Occipital lobe (tissue), 2 donors: ENCODE measurements around a stretch of chr10.

DNA sequence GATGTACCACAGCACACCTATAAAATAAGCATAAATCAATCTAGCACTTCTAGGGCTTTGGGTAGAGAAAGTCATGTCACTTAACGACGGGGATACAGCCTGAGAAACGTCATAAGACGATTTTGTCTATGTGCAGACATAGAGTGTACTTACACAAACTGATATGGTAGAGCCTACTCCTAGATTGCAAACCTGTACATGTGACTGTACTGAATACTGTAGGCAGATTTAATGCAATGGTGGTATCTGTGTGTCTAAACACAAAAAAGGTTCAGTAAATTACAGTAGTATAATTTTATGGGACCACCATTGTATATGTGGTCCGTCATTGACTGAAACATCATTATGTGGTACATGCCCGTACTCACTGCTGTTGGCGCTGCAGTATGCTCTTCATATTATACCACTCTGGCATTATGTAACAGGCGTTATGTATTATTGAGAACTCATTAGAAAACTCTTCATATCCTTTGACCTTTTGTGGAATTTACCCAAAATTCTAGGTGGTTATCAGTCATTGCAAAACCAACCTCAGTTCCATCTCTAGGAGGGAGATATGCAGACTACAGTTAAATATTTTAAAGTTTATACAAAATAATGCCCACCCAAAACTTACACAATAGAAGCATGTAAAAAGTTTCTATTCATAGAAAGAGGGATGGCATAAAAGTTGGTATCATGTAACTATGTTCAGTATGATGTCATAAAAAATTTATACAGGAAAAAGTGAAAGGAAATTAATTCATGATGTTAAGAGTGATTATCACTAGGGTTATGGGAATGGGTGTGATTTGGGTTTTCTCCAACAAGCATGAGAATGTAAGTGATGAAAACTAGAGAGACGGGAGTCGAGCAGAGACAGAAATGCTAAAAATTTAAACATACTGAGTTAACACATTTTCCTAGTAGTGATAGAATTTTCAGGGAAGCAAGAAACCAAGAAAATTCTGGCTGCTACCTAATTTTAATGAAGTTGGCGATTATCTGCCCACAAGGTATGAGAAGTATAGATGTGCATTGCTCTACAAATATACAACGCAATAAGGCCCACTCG is 52.9 kb downstream of the GDI2 start:
- RAMPAGE, long total RNA: no peak

GRCh38 chr10:5794543-5795077 is 18.6 kb downstream of the GDI2 start:
- RAMPAGE, long total RNA: no peak

- RAMPAGE, long total RNA: no peak
These were observed 800 bp downstream of the ANKRD16 start for GRCh38 chr10:5888603-5889583.

DNA sequence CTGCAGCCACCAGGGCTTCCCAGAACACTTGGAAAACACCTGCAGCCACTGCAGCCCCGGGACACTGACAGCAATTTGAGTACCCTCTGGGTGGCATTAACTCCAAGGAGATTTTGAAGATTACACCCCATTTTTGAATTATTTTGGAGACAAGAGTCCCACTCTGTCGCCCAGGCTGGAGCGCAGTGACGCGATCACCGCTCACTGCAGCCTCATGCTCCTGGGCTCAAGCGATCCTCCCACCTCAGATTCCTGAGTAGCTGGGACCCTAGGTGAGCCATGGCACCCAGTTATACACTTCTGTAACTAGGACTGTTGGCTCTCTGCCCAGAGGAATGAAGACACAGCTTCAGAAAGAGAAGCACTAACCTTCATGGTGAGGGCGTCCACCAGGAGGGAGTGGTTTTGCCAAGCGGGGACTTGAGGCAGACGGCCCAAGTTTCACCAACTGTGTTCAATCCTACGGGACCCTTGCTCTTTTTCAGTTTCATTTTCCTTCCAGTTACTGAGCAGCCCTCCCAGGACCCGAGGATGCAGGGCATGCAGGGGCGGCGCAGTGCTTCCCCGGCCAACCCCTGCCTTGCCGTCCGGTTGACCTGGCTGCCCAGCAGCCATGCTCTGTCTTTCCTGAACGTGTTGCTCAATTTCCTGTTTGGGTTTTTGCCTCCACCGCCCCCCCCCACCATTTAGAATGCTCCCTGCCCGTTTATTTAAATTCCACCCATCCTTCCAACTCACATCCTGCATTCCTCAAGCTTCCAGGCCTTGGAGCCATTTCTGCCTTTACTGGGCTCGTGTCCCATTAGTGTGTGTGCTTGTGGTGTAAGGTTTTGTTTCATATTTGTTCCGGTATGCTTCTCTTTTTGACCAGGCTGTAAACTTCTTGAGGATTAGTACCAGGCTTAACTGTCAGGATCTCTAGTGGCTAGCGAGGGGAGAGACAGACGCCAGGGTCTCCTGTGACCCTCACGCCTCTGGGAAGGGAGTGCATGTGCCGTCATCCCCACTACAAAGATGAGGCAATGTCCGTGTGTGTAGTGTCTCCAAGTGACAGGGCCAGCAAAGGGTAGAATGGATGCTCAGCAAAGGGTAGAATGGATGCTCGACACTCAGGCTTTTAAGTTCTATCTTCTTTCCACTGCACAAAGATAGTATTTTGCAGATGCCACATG is 31.7 kb downstream of the IL15RA start:
- RAMPAGE, long total RNA: no peak

GRCh38 chr10:6037972-6038691 is 24.0 kb downstream of the IL2RA start:
- RAMPAGE, long total RNA: no peak

- RAMPAGE, long total RNA: no peak
These were observed 8.2 kb downstream of the RBM17 start for GRCh38 chr10:6096893-6097508.

DNA sequence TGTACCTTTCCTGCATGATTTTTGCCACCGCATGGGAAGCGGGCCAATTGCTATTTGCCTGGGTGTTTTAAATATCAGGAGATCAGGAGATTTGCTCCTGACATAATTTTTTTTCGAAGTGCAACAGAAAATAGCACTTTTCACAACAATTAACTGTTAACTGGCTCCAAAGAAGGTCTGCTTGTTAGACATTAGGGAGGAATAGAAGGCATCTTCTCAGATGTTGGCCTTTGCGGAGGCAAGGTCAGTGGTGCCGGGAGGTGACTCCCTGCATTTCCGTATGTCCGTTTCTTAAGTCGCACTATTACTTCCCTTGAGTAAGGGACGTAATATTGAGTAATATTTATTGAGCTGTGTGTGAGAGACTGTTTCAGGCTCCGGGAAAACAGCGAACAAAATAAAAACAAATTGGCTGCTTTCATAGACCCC is 54.7 kb downstream of the RBM17 start:
- RAMPAGE, long total RNA: no peak

GRCh38 chr10:6167707-6168909 is 34.6 kb upstream of the PFKFB3 start:
- RAMPAGE, long total RNA: no peak

- RAMPAGE, long total RNA: no peak
These were observed 31.1 kb downstream of the PFKFB3 start for GRCh38 chr10:6233560-6234572.

DNA sequence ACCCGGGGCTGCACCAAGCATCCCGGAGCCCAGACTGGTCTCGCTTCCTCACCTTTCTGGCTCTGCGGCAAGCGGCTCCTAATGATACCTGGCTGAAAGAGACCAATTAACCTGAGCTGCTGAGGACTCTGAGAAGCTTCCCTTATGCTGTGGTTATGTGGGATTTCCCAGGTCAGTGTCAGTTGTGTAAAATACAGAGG is 51.5 kb downstream of the PFKFB3 start:
- RAMPAGE, long total RNA: no peak

DNA sequence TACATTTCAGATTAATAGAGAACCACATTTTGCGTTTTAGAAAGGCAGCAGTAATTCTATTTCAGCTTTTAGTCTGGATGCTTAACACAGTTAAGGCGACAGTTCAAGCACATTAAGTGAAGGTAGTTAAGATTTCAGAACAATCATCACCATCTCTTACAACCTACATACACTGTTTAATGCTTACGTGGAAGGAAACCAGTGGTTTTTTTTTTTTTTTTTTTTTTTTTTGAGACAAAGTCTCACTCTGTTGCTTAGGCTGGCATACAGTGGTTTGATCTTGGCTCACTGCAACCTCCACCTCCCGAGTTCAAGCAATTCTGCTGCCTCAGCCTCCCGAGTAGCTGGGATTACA is 89.0 kb downstream of the PFKFB3 start:
- RAMPAGE, long total RNA: no peak

- RAMPAGE, long total RNA: no peak
These were observed 112.0 kb downstream of the PFKFB3 start for GRCh38 chr10:6314516-6315305.

GRCh38 chr10:6386100-6386809 is 183.5 kb downstream of the PFKFB3 start:
- RAMPAGE, long total RNA: no peak

GRCh38 chr10:6916840-6917588 is 336.9 kb upstream of the PRKCQ start:
- RAMPAGE, long total RNA: no peak

- RAMPAGE, long total RNA: no peak
These were observed 382.7 kb downstream of the SFMBT2 start for GRCh38 chr10:7028067-7028691.

DNA sequence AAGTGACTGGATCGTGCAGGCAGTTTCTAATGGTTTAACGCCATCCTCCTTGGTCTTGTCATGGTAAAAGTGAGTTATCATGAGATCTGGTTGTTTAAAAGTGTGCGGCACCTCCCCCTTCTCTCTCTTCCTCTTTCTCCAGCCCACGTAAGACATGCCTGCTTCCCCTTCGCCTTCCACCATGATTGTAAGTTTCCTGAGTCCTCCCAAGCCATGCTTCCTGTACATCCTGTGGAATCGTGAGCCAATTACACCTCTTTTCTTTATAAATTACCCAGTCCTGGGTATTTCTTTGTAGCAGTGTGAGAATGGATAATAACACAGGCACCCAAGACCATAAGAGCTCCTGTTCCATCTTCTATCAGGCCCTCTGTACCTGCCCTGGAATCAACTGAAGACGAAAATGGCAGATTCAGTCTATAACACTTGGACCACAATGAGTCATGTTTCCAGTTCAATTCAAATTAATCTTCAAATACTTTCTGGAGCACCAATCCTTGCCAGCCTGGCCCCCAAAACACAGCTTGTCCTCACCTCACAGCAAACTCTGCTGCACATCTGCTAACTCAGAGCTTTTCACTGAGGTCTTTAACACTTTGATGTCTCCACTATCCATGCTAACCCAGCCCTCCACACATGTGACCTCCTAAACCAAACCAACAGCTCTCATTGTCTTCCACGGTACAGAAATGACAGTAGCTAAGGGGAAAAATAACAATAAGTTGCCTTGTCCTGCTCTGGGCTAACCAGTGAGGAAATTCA is 73.2 kb downstream of the SFMBT2 start:
- RAMPAGE, long total RNA: no peak

- RAMPAGE, long total RNA: no peak
These were observed 610 bp downstream of the ATP5F1C start for GRCh38 chr10:7788276-7789298.

DNA sequence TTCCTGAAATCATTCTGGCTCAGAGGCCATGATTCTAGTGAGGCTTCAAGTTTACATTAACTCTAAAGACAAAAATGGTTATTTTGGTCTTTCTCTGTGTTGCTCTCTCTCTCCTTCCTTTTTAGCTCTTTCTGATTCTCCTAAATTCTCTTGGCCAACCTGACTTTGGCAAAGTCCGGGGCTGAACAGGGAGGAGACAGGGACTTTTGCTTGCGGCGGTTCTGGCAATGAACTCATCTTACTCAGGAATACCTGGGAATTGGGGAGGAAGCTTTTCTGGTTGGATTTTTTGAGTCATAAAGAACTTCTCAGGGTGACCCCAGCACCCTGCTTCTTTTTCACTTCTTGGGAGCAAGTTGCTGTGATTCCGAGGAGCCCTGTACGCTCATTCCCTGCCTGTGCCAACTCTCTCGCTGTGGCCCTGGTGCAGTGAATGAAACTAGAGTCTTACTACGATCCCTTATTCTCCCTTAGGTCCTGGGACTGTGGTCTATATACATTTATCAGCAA is 16.0 kb downstream of the GATA3 start:
- RAMPAGE, long total RNA: no peak

GRCh38 chr10:8296015-8296540 is 241.6 kb downstream of the GATA3 start:
- RAMPAGE, long total RNA: no peak

DNA sequence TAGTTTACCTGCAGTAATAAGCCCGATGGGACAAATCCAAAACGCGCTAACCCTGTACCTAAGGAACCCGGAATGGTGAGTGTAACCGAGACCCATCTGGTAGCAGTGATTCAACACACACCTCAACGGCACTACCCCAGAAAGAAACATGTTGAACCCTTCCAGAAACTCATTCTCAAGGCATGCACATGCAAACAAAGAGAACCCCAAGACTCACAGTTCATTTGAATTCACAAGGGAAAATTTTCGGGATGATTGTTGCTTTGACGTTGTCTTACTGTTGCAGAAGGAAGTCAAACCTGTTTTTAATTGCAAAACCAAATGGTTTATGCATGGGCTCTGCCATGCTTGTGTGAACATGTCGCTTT is 539.6 kb downstream of the GATA3 start:
- RAMPAGE, long total RNA: no peak